Ishikawa (cell line): ENCODE results near the gene BDKRB1.

- RRBS, result no CpG with 5 or more reads among the region's 5 CpGs
These were observed 11.9 kb downstream of the SERPINA1 start for GRCh38 chr14:94376475-94377007.

- RRBS, result 0% methylated on average over 1 of the region's 15 CpGs
These were observed 2.3 kb upstream of the SERPINA1 start for GRCh38 chr14:94390382-94391371.

GRCh38 chr14:94447763-94448513 is 4.7 kb downstream of the SERPINA11 start:
- RRBS, result no CpG with 5 or more reads among the region's 10 CpGs

DNA sequence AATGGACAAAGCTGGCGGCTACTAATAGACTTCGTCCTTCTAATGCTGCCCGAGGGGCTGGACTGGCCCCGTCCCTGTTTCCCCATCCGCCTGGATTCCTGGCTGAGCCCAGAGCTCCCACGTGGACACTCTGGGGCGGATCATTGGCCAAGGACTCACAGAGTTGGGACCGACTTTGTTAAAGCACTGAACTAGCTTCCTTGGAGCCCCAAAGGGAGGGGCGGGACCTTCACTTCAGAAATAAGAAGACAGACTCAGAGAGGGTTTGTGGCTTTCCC is 10.6 kb upstream of the SERPINA9 start:
- RRBS, result no CpG with 5 or more reads among the region's 9 CpGs

DNA sequence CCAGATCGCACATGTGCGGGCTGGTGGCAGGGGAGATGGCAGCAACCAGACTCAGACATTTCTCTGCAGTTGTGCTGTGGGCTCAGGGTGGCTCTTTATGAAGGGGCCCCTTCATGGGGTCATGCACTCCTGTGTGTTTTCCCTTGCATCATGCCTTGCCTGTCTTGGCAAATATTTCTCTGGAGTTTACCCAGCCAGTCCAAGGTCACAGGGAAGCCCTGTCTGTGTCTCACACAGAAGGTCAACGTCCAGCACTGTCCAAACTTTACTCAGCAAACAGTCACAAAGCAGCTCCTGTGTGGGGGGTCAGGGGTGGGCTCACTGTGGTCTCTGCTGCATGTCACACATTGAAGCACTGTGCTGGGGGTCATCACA is 12.7 kb downstream of the SERPINA5 start:
- RRBS, result no CpG with 5 or more reads among the region's 3 CpGs

GRCh38 chr14:94613561-94614145 is 1.5 kb downstream of the SERPINA3 start:
- RRBS, result no CpG with 5 or more reads among the region's 8 CpGs

DNA sequence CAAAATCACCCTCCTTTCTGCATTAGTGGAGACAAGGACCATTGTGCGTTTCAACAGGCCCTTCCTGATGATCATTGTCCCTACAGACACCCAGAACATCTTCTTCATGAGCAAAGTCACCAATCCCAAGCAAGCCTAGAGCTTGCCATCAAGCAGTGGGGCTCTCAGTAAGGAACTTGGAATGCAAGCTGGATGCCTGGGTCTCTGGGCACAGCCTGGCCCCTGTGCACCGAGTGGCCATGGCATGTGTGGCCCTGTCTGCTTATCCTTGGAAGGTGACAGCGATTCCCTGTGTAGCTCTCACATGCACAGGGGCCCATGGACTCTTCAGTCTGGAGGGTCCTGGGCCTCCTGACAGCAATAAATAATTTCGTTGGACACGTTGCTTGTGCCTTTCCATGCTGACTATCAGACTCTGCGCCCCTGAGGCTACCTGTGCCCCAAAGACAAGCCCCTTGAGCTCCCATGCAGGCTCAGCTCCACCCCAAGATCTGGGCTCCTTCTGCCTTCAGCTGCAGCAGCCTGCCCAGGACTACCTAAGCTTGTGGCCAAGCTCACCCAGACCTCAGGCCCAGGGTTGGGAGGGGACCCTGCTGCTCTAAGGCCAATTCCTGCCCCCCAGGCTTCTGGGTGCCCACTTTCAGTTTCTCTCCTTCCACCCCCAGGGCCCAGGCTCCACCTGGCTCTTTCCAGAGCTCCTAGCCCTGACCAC is 11.6 kb downstream of the SERPINA3 start:
- RRBS, result no CpG with 5 or more reads among the region's 6 CpGs

DNA sequence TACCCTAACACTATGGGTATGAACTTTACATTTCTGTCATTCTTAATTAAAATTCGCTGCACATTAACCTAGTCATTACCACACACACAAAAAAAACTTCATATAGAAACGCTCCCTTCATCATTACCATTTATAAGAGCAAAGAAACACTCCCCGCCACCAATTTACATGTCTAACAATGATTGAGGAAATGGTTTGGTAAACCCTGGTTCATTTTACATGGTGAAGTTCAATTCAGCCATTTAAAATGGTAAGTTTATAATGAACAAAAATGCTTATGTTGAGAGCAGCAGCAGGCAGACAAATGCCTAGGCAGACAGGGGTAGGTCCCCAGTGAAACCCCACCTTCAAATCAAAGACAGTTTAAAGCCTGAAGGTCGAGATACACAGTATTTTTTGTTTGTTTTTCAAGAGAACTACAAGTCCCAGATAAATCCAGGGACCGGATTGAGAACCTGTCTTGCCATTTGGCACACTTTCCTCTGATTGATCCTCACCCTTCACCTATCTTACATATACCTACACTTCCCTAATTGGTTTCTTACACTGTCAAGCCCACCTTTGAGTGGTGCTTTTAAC is 11.4 kb downstream of the DICER1 start:
- RRBS, result no CpG with 5 or more reads among the region's 5 CpGs

DNA sequence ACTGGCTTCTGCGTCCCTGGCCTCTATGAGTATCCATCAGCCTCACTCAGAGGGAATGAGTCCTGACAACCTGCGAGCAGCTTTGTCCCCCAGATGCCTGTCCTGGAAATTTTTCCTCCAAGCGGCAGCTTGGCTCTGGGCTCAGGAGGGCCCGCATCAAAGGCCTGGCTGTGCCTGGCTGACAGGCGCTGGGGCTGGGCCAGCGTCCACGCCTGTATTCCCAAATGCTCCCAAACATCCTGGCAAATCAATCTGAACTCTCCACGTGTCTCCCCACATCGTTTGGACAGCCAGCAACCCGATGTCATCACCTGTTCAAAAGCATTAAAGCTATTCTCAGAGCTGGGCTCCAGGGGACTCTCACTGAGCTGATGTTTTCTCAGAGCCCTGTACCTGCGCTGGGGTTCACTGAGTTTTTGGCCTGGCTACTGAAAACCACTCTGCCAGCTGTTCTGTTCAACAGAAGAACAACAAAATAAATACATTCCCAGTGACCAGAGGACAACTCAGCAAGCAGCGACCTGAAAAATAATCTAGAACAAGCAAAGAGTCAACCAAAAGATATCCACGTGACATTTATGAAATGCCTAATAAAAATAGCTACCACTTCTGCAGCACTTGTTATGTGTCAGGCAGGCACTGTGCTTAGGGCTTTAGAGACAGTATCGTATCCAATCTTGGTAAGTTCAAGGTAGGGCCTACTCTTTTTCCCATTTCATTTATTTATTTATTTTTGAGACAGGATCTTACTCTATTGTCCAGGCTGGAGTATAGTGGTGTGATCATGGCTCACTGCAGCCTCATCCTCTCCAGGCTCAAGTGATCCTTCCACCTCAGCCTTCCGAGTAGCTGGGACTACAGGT is 57.6 kb downstream of the CLMN start:
- RRBS, result no CpG with 5 or more reads among the region's 15 CpGs

DNA sequence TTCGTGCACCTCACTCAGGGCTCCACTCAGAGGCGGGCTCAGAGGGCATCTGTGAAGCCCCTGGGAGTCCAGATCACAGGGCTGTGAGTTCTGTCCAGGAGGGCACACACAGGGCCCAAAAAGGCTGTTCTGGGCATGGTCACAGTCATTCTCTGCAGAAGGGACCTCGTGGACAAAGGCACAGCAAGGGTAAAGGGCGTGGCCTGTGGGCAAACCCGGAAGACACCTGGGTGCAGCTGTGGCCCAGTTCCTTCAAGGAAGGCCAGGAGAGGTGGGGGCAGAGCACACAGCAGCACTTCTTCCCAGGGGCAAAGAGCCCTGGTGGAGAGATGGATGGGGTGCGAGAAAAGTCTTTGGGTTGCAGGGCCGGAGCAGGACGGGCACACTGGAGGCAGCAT is 9.1 kb downstream of the CLMN start:
- RRBS, result no CpG with 5 or more reads among the region's 8 CpGs

GRCh38 chr14:95530439-95531369 is 4.1 kb upstream of the GLRX5 start:
- RRBS, result no CpG with 5 or more reads among the region's 13 CpGs

- RRBS, result no CpG with 5 or more reads among the region's 11 CpGs
These were observed 22.5 kb downstream of the GLRX5 start for GRCh38 chr14:95557334-95557676.

DNA sequence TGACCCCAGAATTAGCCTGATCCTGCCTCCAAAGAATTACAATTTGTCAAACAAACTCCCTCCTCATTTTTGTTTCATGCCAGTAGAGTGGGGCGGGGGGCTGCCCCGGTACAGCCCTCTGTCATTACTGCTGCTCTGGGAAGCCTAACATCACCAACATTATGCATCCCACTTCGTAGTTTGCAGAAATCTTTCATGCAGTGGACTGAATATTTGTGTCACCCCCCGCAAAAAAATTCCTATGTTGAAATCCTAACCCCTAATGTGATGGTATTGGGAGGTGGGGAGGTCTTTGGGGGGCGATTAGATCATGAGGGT is 58.9 kb downstream of the C14orf132 start:
- RRBS, result no CpG with 5 or more reads among the region's 5 CpGs

DNA sequence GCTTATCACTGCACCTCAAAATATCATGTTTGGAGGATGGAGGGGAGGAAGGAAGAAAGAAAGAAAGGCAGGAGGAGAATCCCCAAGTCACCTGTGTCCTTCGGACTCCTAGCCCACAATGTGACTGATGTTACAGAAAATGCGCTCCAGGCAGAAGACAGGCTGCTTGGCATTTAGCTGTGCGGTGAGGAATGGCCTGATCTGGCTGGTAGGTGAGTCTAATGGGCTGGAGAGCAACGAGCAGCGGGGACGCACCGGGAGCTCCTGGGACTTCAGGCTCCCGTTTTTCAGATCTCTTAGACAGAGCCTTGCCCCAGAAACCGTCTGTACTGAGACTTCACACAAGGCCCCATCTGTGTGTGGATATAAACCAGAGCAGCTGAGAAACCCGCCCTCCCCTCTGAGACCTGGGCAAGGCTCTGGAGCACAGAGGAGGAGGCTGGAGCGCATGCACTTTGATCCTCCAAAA is 66.4 kb downstream of the C14orf132 start:
- RRBS, result no CpG with 5 or more reads among the region's 11 CpGs

- RRBS, result no CpG with 5 or more reads among the region's 10 CpGs
These were observed 26.7 kb upstream of the BDKRB2 start for GRCh38 chr14:96177840-96178411.

GRCh38 chr14:96252222-96252741 is 3.7 kb upstream of the BDKRB1 start:
- RRBS, result no CpG with 5 or more reads among the region's 15 CpGs

DNA sequence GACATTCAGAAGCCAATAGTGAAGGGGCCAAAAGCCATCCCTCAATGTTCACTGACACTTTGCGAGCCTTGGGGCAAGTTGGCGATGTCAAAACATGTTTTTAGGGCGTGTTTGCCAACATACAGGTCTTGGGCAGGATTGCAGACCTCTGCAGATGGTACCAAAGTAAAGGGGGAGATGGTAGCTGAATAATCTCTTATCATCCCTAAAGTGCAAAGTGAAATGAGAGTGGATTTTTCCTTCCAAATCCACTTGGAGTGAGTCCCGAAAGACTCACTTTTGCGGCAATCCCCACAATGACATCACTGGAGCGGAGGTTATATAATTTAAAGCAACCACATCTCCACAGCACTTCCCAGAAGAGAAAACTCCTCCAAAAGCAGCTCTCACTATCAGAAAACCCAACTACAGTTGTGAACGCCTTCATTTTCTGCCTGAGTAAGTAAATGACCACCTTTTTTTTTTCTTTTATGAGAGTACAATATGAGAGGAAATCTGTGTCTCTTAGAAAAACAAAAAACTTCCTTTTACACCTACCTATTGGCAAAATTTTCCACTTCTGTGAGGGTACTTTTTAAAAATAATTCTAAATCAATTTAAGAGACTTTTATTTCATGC is at the start of gene BDKRB1:
TSS of gene BDKRB1 (plus strand) at position 348 of the 618 bp plus-strand sequence.
- RRBS, result no CpG with 5 or more reads among the region's 7 CpGs

GRCh38 chr14:96573435-96574076 is 71.4 kb downstream of the PAPOLA start:
- RRBS, result no CpG with 5 or more reads among the region's 5 CpGs

DNA sequence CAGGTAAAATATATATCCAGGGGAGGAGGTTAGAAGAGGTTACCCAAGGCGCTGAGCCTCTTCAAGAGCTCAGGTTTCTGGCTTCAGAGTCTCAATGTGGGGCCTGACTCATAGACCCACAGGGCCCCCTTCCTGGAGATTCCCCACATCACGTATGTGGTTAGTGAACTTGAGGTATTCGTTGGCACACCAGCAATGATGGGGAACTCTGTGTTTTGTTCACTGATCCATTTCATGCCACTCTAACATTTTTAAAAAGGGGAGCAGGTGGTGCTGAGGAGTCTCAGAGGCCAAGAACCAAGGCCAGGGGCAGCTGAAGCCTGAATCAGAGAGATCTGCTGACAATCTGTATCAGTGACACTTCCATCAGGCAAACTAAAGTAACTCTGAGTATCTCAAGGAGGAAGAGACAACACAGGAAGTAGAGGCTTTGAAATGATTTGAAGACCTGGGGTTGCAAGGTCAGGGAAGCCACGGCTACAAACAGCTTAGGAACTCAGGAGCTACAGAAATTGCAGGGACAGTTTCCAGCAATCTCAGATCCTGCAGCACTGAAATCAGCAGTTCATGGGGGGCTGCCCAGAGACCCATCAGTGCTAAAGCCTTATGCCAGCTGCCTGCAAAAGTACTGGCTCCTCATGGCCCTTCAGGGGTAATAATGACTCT is 323.5 kb downstream of the VRK1 start:
- RRBS, result no CpG with 5 or more reads among the region's 4 CpGs